Adrenal gland (tissue), 7 donors: ENCODE results near the gene GPX4.

- PRO-cap, 3 experiments = peak in 3 of 3 experiments; most common plus-strand start chr19:1104070 (in 2)
- RAMPAGE, long total RNA, 4 experiments = start-site peak on the plus strand in 4 of 4 experiments, at chr19:1104024-1104092 at its widest, 3,296 to 42,290 reads per replicate
- RRBS = 2% methylated on average over 15 of the region's 47 CpGs
Observed at GRCh38 chr19:1103866-1104213, at the start of gene GPX4. GPX4 (plus strand) TSS chr19:1103994.

DNA sequence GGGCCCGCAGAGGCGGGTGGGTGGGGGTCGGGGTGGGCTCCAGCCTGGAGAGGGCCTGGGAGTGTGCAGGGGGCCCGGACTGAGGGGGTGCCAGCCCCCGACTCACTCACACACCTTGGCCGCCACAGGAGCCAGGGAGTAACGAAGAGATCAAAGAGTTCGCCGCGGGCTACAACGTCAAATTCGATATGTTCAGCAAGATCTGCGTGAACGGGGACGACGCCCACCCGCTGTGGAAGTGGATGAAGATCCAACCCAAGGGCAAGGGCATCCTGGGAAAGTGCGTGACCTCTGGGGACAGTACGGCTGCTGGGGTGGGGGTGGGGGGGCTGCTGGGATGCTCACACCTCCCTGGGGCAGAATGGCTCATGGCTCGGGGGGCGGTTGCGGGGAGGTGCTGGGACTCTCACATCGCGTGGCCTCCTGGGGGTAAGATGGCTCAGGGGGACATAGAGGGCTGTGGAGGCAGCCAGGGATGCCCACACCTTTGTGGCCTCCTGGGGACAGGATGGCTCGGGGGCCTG lies 1.8 kb downstream of the GPX4 start:
- PRO-cap, 3 experiments = peak in 1 of 3 experiments; most common plus-strand start position 198 of the sequence (in 1); most common minus-strand start position 85 of the sequence (in 1)
- RAMPAGE, long total RNA, 4 experiments = no peak in any of the 4 experiments
- RRBS = 32% methylated on average over 4 of the region's 25 CpGs

DNA sequence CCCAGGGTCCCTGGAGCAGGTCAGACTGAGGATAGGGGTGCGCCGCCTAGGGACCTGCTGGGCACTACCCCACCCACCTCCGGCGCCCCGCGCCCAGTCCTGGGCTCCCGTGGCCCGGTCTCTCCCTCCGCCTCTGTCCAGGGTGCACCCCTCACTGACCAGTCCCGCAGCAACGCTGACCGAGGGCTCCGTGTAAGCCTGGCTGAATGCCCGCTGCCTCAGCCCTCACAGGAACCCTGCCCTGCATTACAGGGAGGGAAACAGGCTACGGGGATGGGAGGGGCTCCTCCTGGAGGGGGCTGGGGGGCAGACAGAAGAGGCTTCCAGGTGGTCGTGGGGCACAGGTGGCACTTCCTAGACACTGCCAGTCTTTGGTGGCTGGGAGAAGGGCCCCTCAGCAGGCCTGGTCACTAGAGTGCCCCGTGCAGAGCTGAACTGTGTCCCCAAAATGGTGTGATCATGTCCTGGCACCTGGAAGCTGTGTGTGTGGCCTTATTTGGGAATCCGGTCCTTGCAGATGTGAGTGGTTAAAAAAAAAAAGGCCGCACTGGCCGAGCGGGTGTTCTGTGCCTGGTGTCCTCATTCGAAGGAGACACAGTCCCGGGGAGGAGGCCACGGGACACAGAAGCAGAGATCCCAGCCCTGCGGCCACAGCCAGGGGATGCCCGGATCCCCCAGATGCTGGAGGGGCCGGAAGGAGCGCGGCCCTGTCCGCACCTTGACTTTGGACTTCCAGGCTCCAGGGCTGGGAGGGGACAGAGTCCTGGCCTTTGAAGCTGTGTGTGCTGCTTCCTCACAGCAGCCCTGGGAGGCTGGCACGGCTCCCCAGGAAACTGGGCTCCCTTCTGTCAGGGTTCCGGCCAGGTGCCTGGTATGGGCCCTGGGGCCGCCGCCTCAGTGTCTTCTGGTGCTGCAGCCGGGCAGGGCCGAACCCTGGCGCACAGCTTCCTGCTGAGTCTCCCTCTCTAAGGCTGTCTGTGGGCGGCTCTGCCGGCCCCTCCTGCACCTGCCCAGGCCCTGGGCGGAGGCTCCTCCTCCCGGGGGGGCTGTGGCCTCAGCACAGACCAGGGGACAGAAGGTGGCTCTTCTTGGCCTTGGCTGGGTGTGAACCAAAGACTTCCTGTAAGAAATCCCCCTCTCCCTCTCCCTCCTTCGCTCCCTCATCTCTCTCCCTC lies 32.1 kb downstream of the GPX4 start:
- PRO-cap, 3 experiments = peak in 2 of 3 experiments; most common plus-strand start position 582 of the sequence (in 2); most common minus-strand start position 156 of the sequence (in 1)
- RAMPAGE, long total RNA, 4 experiments = no peak in any of the 4 experiments
- RRBS = 66% methylated on average over 22 of the region's 42 CpGs

DNA sequence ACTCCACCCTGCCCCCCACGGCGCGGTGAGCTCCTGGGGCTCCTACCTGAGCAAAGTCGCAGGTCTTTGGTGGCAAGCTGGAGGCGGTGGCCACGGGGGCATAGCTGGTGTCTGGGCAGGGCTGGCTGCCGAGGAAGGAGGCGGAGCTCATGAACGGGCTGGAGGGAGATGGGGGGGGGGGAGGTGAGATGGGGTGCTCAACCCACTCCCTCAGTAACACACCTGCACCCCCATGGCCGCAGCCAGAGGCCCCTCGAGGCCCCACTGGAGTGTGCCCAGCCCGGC lies 26.9 kb downstream of the SBNO2 start:
- PRO-cap, 3 experiments = no peak in any of the 3 experiments
- RAMPAGE, long total RNA, 4 experiments = no peak in any of the 4 experiments
- RRBS = 91% methylated on average over 1 of the region's 12 CpGs

- PRO-cap, 3 experiments = no peak in any of the 3 experiments
- RAMPAGE, long total RNA, 4 experiments = no peak in any of the 4 experiments
- RRBS = no CpG with 5 or more reads among the region's 6 CpGs
Observed at GRCh38 chr19:1168060-1168272, 6.1 kb downstream of the SBNO2 start.

GRCh38 chr19:1171674-1172667 lies 2.1 kb downstream of the SBNO2 start:
- PRO-cap, 3 experiments = peak in 3 of 3 experiments; most common plus-strand start chr19:1172164 (in 3); most common minus-strand start chr19:1172403 (in 2)
- RAMPAGE, long total RNA, 4 experiments = no peak in any of the 4 experiments
- RRBS = 5% methylated on average over 3 of the region's 29 CpGs

- PRO-cap, 3 experiments = peak in 2 of 3 experiments; most common plus-strand start chr19:1174574 (in 1)
- RAMPAGE, long total RNA, 4 experiments = no peak in any of the 4 experiments
- RRBS = no CpG with 5 or more reads among the region's 10 CpGs
Observed at GRCh38 chr19:1174467-1174767, 349 bp upstream of the SBNO2 start.

DNA sequence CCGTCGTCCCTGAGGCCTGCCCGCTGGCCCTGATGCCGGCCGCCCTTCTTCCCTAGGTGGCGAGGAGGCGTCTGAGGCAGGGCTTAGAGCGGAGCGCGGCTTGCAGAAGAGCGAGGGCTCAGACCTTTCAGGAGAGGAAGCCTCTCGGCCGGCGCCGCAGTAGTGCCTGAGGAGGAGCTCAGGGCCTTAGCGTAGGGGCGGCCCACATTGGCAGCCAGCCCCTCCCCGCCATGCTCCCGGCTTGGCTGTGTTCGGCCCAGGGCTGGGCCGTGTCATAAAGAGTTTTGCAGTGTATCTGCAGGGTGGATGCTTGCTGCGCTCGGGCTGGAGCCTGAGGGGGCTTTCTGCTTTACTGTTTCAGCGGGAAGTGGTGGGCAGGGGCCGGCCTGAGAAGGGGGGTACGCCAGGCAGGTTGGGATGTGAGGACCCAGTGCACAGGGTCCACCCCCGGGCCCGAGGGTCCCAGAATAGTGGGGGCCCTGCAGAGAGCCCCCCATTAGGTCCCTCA lies 14.2 kb downstream of the CBARP start:
- PRO-cap, 3 experiments = peak in 2 of 3 experiments; most common plus-strand start position 281 of the sequence (in 1)
- RAMPAGE, long total RNA, 4 experiments = no peak in any of the 4 experiments
- RRBS = 65% methylated on average over 3 of the region's 28 CpGs

- PRO-cap, 3 experiments = no peak in any of the 3 experiments
- RAMPAGE, long total RNA, 4 experiments = no peak in any of the 4 experiments
- RRBS = 74% methylated on average over 24 of the region's 95 CpGs
Observed at GRCh38 chr19:1227634-1228634, 9.9 kb downstream of the CBARP start.

GRCh38 chr19:1237014-1237687 lies 654 bp downstream of the CBARP start:
- PRO-cap, 3 experiments = no peak in any of the 3 experiments
- RAMPAGE, long total RNA, 4 experiments = no peak in any of the 4 experiments
- RRBS = 4% methylated on average over 32 of the region's 66 CpGs

DNA sequence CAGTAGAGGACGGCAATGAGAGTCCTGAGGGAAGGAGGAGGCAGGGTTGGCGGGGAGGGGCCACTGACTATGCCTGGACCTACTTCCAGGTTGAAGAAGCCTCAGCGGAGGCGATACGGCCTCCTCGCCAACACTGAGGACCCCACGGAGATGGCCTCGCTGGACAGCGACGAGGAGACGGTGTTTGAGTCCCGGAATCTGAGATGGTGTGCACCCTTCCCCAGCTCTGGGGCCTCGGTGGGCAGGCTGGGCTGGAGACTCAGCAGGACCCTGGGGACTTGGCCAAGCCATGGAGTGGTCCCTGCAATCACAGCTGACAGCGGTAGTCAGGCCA lies 1.7 kb downstream of the FAM174C start:
- PRO-cap, 3 experiments = no peak in any of the 3 experiments
- RAMPAGE, long total RNA, 4 experiments = no peak in any of the 4 experiments
- RRBS = no CpG with 5 or more reads among the region's 14 CpGs

DNA sequence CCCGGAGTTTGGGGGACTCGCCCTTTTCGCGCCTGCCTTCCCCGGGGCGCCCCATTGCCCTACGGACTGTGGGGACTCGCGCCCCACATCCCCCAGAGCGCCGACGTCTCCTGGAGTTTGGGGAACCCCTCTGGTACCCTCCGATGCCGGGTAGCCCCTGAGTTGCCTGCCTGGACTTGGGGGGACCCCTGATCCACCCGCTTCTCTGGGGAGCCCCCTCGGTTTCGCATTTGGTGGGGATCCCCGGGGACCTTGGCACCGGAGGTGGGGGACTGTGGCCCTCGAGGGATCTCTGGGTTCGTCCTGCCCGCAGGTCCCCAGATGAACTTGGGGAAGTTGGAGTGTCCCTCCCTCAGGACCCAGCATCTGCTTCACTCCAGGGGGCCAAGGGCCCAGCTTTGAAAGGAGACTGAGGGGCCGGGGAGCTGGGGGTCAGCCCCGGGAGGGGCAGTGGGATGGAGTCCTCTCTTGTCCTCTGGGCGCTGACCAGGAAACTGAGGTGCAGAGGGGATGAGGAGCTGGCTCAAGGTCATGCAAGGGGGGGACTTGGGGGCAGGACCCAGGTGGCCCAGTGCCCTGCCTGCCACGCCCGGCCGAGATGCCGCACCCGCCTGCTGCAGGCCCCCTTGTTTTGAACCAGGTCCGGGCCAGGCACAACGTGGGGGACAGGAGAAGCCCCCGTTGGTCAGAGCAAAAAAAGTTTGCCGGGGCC lies 953 bp downstream of the EFNA2 start:
- PRO-cap, 3 experiments = no peak in any of the 3 experiments
- RAMPAGE, long total RNA, 4 experiments = no peak in any of the 4 experiments
- RRBS = 19% methylated on average over 20 of the region's 34 CpGs

GRCh38 chr19:1291749-1292193 lies 6.1 kb downstream of the EFNA2 start:
- PRO-cap, 3 experiments = no peak in any of the 3 experiments
- RAMPAGE, long total RNA, 4 experiments = no peak in any of the 4 experiments
- RRBS = 28% methylated on average over 5 of the region's 16 CpGs

GRCh38 chr19:1307391-1307753 lies 21.7 kb downstream of the EFNA2 start:
- PRO-cap, 3 experiments = no peak in any of the 3 experiments
- RAMPAGE, long total RNA, 4 experiments = no peak in any of the 4 experiments
- RRBS = 93% methylated on average over 4 of the region's 36 CpGs

DNA sequence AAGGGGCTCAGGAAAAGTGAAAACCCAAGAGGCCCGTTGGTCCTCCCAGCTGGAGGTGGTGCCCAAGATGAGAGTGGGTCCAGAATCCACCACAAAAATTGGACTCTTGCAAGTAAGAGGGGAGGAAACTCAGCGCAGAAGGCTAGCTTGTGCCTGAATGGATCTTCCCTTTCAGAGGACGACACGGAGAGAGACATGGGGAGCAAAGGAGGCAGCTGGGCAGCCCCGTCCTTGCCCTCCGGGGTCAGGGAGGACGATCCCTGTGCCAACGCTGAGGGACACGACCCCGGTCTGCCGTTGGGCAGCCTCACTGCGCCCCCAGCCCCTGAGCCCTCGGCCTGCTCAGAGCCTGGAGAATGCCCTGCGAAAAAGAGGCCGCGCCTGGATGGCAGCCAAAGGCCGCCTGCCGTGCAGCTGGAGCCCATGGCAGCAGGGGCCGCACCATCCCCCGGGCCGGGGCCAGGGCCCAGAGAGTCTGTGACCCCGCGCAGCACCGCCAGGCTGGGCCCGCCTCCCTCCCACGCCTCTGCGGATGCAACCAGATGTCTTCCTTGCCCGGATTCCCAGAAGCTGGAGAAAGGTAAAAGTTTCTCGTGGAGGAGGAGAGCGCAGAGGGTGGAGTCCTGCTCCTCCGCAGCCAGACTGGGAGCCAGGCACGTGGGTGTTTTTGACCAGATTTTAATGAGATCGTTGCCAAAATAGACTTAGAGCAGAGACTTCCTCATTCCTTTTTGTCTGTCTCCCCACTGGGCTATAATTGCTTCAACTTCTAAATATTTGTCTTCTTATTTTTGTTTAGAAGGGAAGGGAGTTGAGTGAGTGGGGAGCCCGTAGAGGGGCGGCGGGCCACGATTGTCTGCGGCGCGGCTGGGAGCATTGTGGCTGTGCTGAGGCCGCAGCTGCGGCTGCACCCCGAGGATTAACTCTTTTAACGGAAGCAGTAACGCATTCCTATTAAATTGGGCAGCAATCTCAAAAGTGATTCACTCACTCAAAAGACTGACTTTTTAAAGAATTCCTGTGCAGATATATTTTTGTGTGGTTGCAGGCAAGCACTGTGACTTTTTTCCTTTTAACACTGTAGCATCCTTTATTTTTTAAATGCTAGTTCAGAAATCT lies 6.1 kb downstream of the PWWP3A start:
- PRO-cap, 3 experiments = no peak in any of the 3 experiments
- RAMPAGE, long total RNA, 4 experiments = no peak in any of the 4 experiments
- RRBS = 63% methylated on average over 5 of the region's 45 CpGs

GRCh38 chr19:1380435-1381118 lies 3.1 kb upstream of the NDUFS7 start:
- PRO-cap, 3 experiments = peak in 3 of 3 experiments; most common plus-strand start chr19:1380878 (in 1); most common minus-strand start chr19:1380674 (in 3)
- RAMPAGE, long total RNA, 4 experiments = no peak in any of the 4 experiments
- RRBS = no CpG with 5 or more reads among the region's 16 CpGs

DNA sequence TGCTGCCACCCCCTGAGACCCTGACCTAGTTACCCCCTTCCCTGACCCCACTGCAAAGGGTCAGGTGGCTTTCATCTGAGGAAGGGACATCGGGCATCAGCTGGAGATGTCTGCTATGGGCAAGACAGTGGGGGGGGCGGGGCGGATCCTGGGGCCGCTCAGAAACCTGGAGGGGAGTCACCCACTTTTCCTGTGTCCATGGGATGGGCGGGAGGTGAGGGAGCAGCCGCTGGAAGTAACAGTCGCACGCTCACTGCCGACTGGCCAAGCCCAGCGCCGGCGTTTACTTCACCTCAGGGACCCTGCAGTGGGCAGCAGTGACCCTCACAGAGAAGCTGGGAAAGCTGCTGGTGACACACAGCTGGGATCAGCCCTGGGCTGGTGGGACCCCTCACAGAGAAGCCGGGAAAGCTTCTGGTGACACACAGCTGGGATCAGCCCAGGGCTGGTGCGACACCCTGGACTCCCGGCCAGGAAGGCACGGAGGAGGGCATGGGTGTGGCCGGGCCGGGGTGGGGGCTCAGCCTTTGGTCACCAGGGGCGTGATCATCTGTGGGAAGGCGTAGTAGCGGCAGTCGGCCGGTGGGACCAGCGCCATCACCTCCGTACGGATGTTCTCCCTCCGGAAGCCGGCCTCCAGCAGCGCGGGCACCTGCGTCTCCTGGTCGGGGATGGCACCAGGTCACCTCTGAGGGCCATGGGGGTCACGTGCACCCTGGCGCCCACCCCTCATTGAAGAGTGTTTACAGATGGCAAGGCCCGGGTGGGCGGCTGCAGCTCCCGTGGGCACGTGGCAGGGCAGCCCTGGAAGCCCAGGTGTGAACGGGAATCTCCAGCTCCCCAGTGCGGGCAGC lies 4.3 kb downstream of the GAMT start:
- PRO-cap, 3 experiments = no peak in any of the 3 experiments
- RAMPAGE, long total RNA, 4 experiments = no peak in any of the 4 experiments
- RRBS = 63% methylated on average over 19 of the region's 40 CpGs

DNA sequence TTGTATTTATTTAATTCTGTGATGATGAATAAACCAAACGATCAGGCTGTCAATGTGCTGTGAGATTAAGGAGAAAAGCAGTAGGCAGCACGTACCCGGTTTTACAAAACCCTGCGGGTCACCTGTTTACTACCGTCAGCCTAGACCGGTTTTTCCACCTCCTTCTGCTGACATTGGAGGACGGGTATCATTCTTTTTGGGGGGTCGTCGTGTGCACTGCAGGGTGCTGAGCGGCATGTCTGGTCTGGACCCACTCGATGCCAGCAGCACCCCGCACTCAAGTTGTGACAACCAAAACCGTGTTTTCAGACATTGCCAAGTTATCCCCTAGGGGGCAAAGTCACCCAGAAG lies 882 bp upstream of the DAZAP1 start:
- PRO-cap, 3 experiments = no peak in any of the 3 experiments
- RAMPAGE, long total RNA, 4 experiments = no peak in any of the 4 experiments
- RRBS = 2% methylated on average over 3 of the region's 13 CpGs

DNA sequence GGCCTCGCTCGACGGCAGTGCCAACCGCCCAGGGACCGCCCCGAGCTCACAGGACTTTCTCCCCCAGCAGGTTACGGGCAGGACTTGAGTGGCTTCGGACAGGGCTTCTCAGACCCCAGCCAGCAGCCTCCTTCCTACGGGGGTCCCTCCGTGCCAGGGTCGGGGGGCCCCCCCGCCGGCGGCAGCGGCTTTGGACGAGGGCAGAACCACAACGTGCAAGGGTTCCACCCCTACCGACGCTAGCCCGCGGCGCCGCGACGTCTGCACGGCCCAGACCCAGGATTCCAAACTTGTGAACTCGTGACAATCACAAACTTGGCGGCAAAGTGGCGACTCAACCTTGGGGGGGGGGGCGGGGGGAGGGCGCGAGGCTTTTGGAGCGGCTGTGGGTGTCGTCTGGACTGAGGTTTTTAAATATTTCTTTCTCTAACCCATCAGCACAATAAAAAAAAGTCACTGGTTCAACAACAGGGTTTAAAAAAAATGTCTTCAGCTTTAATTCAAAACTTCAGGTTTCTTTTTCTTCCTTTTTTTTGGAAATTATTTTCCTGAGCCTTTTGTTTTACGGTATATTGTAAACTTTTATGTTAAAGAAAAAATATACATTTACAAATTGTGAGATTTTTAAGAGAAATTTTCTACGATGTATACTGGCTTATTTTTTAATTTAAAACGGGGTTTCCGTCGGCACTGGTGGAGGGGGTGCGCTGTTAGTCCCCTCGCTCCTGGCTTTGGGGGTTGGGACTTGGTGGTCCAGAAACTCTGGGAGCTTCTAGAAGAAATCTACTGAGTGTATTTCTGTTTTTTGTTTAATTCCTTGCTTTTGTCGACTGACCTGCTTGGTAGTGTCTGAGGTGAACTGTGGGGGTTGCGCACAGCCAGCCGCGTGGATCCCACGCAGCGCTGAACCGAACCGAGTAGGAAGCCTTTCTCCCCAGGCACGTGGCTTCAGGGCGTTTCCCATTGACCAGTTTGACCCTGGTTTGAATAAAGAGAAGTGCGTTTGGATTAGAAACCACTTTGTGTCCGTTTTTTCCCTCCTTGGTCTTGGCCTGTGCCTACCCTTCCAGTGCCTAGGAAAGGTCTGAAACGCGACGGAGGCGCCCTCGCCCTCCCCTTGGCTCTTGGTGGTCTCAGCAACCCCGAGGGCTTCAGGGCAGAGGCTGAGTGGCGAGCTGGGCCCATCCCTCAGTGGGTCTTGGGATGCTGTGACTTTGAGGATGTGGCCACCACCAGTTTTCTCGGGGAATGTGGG lies 3.1 kb upstream of the RPS15 start:
- PRO-cap, 3 experiments = no peak in any of the 3 experiments
- RAMPAGE, long total RNA, 4 experiments = no peak in any of the 4 experiments
- RRBS = no CpG with 5 or more reads among the region's 61 CpGs

- PRO-cap, 3 experiments = peak in 1 of 3 experiments; most common plus-strand start chr19:1452201 (in 1)
- RAMPAGE, long total RNA, 4 experiments = no peak in any of the 4 experiments
- RRBS = 18% methylated on average over 3 of the region's 25 CpGs
Observed at GRCh38 chr19:1451867-1452441, 2.0 kb downstream of the APC2 start.